HL-60 (cell line): ENCODE measurements around the genes CCDC134, CENPM and POLDIP3.

DNA sequence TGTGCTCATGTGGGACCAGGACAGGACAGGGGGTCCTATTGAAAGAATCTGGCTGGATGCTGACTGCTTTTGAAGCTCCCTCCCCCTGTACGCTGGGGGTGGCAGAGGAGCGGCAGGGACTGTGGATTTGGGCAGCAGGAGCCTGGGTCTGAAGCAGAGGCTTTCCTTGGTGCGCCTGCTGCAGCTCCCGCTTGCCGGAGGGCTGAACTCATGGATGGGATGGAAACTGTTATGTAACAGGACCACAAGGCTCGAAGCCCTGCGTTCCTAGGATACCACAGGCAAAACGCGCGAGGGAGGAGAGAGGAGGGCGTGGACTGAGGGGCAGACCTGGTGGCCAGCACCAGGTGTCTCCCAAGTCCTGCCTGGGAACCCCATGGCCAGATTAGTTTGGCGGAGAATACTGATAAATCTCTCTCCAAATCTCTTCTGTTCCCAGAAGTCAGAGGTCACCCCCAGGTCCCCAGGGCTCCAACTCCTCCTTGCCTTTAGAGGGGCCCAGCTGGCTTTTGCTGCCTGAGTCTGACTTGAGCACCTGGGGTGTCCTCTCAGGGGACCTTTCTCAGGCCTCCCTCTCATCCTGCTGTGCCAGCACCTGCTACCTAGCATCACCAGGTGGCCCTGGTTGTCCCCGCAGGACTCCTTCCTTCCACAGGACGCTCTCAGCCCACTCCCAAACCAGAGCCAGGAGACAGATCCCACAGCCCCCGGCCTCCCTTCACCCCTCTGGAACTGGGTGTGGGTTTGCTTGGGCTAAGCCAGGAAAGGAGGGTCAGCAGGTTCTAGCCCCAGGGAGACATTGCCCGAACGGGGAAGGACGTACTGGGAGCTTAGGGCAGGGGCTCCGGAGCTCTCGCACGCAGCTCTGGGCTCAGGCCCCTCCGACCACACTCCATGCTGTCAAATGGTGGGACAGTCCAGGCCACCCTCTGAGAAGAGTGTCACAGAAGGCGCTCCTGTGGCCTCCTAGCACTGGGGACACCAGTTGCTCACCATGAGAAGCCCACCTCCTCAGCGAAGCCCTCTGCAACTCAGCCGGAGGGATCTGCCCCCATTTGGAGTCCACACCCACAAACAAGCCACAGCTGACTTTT lies 13.5 kb upstream of the TEF start:
- RRBS: no CpG with 5 or more reads among the region's 25 CpGs

DNA sequence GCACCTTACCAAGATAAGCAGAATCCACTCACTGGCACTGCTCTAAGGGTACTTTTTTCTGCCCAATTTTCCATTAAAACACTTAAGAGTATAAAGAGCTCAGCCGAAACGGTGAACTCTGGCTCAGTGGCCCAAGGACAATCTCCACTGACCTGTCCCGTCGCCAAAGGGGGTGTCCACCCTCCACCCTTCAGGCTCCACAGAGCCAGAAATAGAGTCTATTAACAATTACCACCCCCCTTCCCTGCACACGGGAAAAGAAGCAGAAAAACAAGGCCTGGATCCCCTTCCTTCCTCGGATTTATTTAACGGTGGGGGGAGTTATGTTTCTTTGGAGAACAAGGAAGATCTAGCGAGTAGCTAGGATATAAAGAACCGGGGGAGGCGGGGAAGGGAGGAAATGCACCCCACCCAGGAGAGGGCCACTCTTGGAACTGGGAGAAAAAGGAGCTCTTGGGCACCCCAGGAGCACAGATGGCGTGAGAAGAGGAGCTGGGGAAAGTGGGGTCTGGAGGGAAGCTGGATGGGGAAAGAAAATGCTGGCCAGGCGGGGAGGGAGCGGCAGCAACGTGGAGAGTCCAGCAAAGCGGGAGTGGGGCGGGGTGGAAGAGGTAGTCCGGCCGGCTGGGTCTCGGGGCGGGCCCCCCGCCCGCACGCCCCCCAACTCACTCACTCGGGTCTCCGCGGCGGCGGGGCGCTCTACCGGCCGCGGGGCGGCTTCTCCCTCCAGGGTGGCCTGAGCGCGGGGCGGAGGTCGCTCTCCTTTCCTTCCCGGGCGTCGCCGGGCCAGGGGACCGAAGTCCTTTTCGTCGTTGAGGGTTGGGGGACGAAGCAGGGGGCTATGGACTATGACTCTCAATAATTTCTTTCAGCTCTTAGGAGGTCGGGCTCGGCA lies 648 bp downstream of the TOB2 start:
- RRBS: 2% methylated on average over 21 of the region's 47 CpGs

- RRBS: no CpG with 5 or more reads among the region's 3 CpGs
Measured at GRCh38 chr22:41471695-41472197, 2.8 kb downstream of the ACO2 start.

- RRBS: no CpG with 5 or more reads among the region's 23 CpGs
Measured at GRCh38 chr22:41696662-41697751, 2.3 kb upstream of the MEI1 start.

GRCh38 chr22:41799579-41800819 lies at the start of gene CCDC134:
Gene CCDC134, plus strand, starts transcription at chr22:41800679.
- RRBS: 21% methylated on average over 16 of the region's 72 CpGs

GRCh38 chr22:41862581-41863318 lies 29.8 kb downstream of the SREBF2 start:
- RRBS: no CpG with 5 or more reads among the region's 10 CpGs

GRCh38 chr22:41868465-41868969 lies 35.6 kb downstream of the SREBF2 start:
- RRBS: 96% methylated on average over 7 of the region's 10 CpGs

GRCh38 chr22:41939491-41939801 lies 7.5 kb downstream of the CENPM start:
- RRBS: no CpG with 5 or more reads among the region's 6 CpGs

GRCh38 chr22:41943607-41944158 lies 3.3 kb downstream of the CENPM start:
- RRBS: 79% methylated on average over 1 of the region's 6 CpGs

DNA sequence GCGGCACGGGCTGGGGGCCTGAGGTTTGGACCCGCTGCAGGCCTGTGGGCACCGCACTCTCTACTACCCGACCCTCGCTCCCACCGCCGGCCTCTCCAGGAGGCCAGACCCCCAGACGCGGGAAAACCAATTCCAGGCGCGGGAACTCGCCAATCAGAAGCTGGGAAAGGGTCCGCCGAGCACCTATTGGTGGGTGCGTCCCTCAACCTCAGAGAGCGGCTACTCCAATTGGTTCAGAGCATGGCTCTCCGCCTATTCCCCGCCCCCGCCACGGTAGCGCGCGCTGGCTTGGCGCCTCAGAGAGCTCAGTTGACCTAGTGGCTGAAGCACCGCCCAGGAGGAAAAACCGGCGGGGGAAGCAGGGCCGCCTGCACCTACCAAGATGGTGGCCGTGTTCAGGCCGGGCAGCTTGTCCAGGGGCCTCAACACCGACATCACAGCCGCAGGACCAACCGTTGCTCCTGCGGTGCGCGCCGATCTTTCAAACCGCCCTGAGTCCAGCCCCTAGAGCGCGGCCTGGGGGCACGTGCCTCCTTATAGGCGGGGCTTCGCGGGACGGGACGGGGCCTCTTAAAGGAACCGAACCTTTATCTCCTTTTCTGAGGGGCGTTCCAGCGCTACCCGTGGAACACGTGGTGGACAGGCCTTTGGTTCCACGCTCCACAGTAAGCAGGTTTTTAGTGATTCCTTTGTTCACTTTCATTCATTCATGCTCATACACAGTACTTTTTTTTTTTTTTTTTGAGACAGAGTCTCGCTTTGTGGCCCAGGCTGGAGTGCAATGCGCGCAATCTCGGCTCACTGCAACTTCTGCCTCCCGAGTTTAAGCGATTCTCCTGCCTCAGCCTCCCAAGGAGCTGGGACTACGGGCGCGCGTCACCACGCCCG lies at the start of gene CENPM:
CENPM (minus strand) TSS at position 511 of the 888 bp plus-strand sequence.
- RRBS: 3% methylated on average over 5 of the region's 65 CpGs

DNA sequence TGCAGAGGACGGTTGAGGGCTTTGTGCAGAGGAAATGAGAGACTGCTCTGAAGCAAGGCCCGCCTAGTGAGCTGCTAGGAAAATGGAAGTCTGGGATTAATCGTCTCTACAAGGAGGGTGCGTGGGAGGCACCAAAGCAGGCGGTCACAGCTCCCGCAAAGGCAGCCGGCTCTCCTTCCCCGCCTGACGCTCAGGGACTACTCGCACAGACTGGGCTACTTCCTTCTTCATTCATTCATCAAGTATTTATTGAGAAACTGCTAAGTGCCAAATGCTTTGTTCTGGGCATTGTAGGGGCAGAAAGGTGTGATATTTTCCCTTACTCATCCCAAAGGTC lies 463 bp upstream of the NAGA start:
- RRBS: no CpG with 5 or more reads among the region's 10 CpGs

GRCh38 chr22:42072437-42073052 lies 1.5 kb upstream of the PHETA2 start:
- RRBS: no CpG with 5 or more reads among the region's 7 CpGs

- RRBS: no CpG with 5 or more reads among the region's 13 CpGs
Measured at GRCh38 chr22:42091330-42091771, 779 bp upstream of the NDUFA6 start.

DNA sequence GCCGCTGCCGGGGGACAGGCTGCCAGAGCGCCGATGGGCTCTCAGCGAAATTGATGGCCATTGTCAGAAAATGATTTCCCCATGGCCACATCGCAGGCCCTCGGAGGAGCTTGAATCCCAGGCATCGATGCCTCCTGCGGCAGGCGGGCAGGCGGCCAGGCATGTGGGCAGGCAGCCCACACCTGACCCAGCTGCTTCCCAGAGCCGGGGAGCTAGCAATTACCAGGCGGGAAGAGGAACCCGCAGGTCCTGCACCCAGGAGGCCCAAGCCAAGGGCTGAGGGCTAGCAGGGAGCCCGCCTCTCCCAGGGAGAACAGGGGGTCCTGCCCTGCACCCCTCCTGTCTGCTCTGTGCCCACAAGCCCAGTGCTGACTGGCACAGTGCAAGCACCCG lies 43.9 kb upstream of the TCF20 start:
- RRBS: 76% methylated on average over 2 of the region's 16 CpGs

- RRBS: 68% methylated on average over 2 of the region's 19 CpGs
Measured at GRCh38 chr22:42515793-42516437, 3.7 kb downstream of the RRP7A start.

DNA sequence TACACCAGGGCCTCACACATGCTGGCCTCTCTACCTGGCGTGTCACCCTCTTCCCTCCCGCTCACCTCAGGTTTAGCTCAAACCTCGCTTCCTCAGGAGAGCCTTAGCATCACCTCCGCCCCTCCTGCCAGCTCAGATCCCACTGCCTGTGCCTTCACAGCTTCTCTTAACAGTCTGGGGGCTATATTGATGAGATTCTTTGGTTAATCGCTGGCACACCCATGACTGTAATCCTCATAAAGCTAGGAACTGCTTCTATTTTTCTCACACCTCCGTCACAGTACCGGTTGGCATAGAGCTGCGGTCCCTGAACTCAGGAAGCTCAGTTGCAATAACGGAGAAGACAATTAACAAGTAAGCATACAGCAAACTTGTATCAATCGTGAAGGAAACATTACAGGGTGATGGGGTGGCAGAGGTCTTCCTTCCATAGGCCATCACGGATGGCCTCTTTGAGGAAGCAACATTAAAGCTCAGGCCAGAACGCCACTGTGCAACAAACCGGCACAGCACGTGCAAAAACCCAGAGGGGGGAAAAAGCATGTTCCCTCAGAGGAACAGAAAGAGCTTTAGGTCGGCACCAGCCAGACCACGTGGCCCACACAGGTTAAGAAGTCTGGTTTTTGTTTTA lies 27.1 kb downstream of the SERHL2 start:
- RRBS: no CpG with 5 or more reads among the region's 16 CpGs

- RRBS: 3% methylated on average over 7 of the region's 39 CpGs
Measured at GRCh38 chr22:42614728-42615139, at the start of gene POLDIP3. Gene POLDIP3, minus strand, starts transcription at chr22:42614883.

GRCh38 chr22:42644255-42644983 lies 4.0 kb upstream of the ATP5MGL start:
- RRBS: no CpG with 5 or more reads among the region's 17 CpGs

- RRBS: 71% methylated on average over 2 of the region's 18 CpGs
Measured at GRCh38 chr22:42646543-42647557, 2.3 kb downstream of the CYB5R3 start.

DNA sequence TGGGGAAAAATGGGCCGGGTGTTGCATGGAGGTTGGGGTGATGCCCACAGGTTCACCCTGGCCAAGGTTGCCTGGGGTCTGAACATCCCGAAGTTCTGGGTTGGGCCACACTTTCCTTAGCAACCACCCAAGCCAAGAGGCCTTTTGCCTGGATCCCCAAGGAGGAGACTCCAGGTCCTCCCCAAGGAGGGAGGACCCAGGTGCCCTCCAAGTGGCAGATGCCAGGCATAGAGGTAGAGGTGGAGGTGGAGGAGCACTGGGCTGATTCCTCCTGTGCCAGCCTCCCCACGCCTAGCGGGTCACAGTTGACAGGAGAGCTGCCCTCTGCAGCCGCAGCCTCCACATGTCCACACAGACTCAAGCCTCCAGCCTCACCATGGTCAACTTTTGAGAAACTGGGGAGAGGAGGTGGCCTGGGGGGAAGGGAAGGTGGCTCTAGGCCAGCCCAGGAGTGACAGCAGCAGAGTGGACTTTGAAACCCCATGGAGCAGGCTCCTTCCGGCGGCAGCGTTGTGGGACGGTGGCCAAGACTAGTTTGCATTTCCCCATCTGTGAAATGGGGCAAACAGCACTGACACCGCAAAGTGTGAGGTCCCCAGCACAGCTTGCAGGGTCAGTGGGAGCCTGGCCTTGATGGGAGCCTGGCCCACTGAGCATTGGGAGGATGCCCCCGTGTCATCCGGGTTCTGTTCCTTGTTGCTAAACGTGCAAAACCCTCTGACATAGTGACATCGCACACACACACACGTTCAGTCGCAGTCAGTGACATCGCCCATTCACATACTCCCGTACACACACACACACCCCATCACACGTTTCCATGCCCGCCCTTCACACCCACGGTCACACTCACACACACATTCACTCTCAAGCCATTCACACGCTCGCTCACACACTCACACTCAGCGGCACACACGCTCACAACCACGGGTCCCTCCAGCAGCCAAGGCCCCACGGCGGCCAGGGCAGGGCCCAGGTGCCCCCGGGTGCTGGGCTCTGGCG lies 841 bp downstream of the CYB5R3 start:
- RRBS: no CpG with 5 or more reads among the region's 30 CpGs